Frontal cortex (tissue), 2 donors: ENCODE measurements around the genes NLRP11, AURKC and ZNF550.

DNA sequence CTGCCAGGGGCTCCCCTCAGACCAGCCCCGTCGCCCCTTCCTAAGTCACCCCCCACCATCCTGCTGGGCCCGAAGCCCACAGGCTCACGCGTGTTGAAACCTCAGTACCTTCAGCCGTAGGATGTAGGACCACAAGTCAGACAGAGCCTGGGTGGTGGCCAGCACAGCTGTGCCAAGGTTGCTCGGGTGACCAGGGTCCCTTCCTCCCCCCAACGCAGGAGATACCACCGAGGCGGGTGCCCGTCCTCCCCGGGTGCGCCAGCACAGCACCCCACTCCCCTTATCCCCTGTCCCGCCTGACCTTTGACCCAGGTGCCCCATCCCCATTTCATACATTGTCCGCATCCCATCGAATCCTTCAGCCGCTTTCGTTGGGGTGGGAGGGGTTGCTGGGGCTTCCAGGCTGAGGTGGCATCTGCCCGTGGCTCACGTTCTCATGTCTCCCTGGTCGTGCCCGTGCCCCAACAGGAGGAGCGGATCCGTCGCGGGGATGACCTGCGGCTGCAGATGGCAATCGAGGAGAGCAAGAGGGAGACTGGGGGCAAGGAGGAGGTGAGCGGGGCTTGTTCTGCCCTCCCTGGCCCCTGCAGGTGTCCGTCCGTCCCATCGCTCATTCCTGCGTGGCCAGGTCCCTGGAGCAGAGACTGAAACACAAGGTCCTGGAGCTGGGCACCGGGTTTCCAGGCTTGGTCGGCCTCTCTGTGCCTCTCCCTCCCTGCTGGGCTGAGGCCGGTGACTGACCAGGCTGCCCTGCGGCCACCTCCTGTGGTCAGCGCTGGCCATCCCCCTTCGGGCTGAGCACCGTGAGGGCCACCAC, 14.6 kb downstream of the EPN1 start:
- RAMPAGE, long total RNA: no peak

DNA sequence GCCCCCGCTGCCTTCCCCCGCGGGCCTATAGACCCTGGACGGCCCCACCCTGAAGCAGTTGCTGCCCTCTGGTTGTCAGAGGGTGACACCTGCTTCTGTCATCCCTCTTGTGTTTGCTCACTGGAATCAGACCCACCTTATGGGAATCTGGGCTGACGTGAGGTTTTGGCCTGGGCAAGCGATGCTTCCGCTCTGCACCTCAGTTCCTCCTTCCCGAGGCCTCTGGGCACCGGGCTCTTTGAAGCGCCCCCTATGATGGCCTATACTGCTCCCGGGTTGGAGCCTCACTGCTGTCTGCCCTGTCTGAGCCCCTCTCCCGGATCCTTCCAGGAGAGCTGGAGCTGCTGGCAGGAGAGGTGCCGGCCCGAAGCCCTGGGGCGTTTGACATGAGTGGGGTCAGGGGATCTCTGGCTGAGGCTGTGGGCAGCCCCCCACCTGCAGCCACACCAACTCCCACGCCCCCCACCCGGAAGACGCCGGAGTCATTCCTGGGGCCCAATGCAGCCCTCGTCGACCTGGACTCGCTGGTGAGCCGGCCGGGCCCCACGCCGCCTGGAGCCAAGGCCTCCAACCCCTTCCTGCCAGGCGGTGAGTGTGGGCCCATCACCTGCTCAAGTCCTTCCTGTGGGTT, 19.5 kb downstream of the EPN1 start:
- RAMPAGE, long total RNA: no peak

DNA sequence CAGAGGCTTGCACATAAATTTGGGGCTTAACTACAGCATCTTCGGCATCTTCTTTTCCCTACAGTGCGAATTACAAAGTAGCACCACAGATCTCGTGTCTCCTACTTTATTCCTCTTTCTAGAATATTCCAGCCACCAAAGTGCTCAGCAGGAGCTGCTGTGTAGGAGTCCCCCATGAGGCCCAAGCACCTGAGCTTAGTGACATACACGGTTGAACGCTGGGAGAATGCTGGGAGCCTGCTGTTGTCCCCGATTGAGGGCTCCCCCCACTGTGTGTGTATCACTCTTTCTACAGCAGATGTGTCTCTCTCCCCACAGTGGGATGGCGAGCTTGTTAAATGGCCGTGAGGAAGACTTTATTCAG, 22.5 kb downstream of the EPN1 start:
- RAMPAGE, long total RNA: no peak

- RAMPAGE, long total RNA: no peak
Measured at GRCh38 chr19:55831781-55832207, at the start of gene NLRP11. TSS of gene NLRP11 (minus strand) at chr19:55831999.

GRCh38 chr19:56085725-56086381, 35.2 kb downstream of the ZNF787 start:
- RAMPAGE, long total RNA: no peak

GRCh38 chr19:56142834-56143609, 1.9 kb downstream of the ZNF444 start:
- RAMPAGE, long total RNA: no peak

DNA sequence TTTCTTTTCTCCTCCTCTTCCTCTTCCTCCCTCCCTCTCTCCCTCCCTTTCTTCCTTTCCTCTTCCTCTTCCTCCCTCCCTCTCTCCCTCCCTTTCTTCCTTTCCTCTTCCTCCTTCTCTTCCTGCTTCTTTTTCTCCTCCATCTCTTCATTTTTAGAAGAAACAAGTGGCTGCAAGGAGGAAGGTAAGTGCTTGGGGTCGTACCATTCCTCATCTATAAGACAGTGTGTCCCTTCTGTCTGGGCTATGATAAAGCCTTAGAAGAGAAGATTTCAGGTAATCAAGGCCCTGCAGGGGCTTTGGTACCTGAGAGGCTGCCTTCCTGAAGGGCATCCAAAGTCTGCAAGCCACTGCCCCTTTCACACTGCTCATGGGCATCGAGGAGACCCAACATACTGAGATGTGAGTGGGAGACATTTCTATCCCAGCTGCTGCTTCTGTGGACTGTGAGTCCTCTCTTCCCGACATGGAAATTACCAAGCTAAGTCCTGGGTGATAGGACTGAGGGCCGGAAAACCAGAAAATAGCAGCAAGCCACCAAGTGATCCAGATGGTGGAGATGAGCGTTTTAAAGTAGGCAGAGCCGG, 17.2 kb downstream of the ZSCAN5A start:
- RAMPAGE, long total RNA: no peak

- RAMPAGE, long total RNA: no peak
Measured at GRCh38 chr19:56508309-56508958, 779 bp downstream of the ZNF471 start.

- RAMPAGE, long total RNA: no peak
Measured at GRCh38 chr19:56751034-56751576, 79.5 kb upstream of the ZNF835 start.

- RAMPAGE, long total RNA: no peak
Measured at GRCh38 chr19:56795363-56795718, 45.2 kb downstream of the PEG3 start.

GRCh38 chr19:56966811-56967432, 126.4 kb upstream of the PEG3 start:
- RAMPAGE, long total RNA: no peak

GRCh38 chr19:57002625-57003096, 117.1 kb upstream of the USP29 start:
- RAMPAGE, long total RNA: no peak

- RAMPAGE, long total RNA: no peak
Measured at GRCh38 chr19:57230732-57231320, at the start of gene AURKC. TSS of gene AURKC (plus strand) at chr19:57231023.

- RAMPAGE, long total RNA: no peak
Measured at GRCh38 chr19:57306475-57307249, 13.6 kb upstream of the ZNF543 start.

- RAMPAGE, long total RNA: no peak
Measured at GRCh38 chr19:57434785-57435020, 422 bp upstream of the ZNF749 start.

GRCh38 chr19:57559456-57560213, at the start of gene ZNF550:
TSS of gene ZNF550 (minus strand) at chr19:57559863.
- RAMPAGE, long total RNA: no peak

DNA sequence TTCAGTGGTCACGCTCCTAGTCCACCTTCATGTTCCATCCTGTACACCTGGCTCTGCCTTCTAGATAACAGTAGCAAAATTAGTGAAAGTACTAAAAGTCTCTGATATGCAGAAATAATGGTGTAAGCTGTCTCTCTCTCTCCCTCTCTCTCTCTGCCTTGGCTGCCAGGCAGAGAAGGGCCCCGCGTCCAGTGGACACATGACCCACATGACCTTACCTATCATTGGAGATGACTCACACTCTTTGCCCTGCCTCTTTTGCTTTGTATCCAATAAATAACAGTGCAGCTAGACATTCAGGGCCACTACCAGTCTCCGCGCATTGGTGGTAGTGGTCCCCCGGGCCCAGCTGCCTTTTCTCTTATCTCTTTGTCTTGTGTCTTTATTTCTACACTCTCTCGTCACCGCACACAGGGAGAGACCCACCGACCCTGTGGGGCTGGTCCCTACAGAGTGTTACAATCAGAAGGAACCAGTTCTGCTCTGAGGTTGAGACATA, 7.8 kb upstream of the ZNF776 start:
- RAMPAGE, long total RNA: no peak

DNA sequence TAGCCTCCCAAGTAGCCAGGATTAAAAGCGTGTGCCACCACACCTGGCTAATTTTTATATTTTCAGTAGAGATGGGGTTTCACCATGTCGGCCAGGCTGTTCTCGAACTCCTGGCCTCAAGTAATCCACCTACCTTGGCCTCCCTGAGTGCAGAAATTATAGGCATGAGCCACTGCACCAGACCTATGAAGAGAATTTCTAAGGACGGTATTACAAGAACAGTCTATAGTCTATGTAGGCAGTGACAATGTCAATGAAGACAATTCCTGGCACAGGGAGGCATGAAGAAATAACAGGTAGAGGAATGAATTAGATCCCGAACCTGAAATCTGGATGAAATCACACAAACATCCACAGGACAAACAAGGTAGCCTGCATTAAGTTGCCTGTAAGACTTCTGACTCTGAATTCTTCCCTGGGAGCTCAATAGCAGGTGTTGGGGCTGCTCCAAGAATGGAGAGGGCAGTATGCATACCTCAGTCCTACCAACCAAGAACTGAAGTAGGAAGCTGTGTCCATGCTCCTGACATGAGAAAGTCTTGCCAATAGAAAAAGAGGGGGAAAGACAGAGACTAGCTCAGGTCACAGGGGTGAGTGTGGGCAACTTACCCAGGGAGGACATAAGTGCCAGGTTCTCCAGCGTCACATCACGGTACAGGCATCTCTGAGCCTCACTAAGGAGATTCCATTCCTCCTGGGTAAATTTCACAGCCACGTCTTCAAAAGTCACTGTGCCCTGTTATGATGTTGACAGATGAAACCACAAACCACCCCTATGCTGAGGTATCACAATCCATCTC, 1.8 kb downstream of the ZNF552 start:
- RAMPAGE, long total RNA: no peak

- RAMPAGE, long total RNA: no peak
Measured at GRCh38 chr19:57887194-57888029, 1.4 kb downstream of the ZNF814 start.

- RAMPAGE, long total RNA: no peak
Measured at GRCh38 chr19:58262519-58263250, 16.1 kb upstream of the ZNF8 start.